ENCODE results near the genes MECP2, DNASE1L1 and F8A2.

- RRBS: 21% methylated on average over 43 of the region's 94 CpGs
Measured at GRCh38 chrX:154097413-154098241, at the start of gene MECP2. Gene MECP2, minus strand, starts transcription at chrX:154097717.

GRCh38 chrX:154354769-154355312 is 19.6 kb downstream of the FLNA start:
- RRBS: no CpG with 5 or more reads among the region's 26 CpGs

GRCh38 chrX:154361211-154361876 is 13.1 kb downstream of the FLNA start:
- RRBS: no CpG with 5 or more reads among the region's 11 CpGs

- RRBS: 86% methylated on average over 14 of the region's 41 CpGs
Measured at GRCh38 chrX:154365788-154366739, 8.4 kb downstream of the FLNA start.

DNA sequence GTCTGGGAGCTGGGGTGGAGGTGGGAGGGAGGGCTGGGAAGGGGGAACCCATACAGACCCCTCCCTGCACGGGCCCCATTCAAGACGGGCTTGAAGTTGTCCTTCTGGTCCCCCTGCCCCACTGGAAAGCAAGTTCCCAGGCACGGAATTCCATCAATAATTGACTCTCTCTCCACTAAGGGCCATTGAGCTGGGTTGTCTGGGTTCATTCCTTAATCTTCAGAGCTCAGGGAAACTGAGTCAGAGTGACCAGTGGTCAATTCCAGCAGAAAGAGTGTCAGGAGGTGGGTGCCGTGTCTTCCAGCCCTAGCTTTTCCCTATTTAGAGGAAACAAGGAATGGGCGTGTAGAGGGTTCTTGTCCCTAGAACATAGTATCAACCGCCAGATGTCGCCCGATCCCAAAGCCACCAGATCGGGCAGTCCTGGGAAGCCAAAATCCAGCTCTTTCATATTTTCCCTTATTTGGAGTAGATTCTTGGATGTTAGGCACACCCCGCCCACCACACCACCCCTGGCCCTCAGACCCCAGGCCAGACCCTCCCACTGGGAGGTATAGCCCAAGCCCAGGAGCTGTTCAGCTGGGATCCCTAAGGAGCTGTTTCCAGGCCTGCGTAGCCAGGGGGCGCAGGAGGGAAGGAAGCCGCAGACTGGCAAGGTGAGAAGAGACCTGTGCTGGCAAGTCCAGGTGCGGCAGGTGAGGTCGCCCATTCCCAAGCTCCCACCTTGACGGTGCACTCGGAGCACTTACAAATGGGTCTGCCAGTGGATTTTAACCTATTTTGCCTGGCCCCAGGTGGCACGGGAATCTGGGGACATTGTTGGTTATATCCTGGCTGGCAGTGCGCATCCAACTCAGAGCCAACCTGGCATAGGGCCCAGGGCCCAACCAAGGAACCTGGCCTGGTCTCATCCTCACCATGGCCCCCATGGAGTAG is 1.1 kb downstream of the FLNA start:
- RRBS: no CpG with 5 or more reads among the region's 19 CpGs

DNA sequence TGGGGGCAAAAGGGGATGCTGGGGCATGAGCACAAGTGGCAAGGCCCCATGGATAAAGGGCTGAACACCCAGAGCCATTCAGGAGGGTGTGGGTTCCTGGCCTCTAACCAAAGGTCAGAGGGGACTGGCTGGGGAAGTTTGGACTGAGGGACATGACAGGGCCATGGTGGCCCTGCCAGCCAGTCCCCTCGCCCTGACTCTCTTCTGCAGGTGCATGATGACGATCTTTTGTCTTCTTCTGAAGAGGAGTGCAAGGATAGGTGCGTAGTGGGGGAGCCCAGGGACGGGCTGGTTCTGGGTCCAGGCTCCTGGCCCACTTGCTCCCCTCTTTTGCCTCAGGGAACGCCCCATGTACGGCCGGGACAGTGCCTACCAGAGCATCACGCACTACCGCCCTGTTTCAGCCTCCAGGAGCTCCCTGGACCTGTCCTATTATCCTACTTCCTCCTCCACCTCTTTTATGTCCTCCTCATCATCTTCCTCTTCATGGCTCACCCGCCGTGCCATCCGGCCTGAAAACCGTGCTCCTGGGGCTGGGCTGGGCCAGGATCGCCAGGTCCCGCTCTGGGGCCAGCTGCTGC is 1.5 kb downstream of the EMD start:
- RRBS: no CpG with 5 or more reads among the region's 15 CpGs

- RRBS: 19% methylated on average over 5 of the region's 28 CpGs
Measured at GRCh38 chrX:154409094-154409893, at the start of gene DNASE1L1. Gene DNASE1L1, minus strand, starts transcription at chrX:154409254.

- RRBS: no CpG with 5 or more reads among the region's 33 CpGs
Measured at GRCh38 chrX:154441848-154443339, 1.5 kb upstream of the FAM50A start.

DNA sequence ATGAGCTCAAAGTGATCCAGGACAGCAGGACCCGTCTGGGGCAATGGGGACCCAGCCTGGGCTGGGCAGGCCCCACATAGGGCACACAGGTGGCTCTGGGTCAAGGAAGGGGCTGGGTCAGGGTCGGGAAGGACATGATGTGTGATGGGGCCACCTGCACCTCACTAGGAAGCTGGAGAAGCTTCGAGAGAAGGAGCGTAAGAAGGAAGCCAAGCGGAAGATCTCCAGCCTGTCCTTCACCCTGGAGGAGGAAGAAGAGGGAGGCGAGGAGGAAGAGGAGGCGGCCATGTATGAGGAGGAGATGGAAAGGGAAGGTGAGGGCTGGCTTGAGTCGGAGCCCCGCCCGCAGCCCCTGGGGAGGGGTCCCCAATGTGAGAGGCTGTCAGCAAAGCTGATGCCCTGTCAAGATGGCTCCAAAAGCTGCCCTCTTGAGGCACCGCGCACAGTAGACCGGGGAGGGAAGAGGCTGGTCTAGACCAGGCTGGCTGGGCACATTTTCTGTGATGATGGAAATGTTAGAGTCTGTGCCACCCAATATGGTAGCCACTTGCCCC is 2.4 kb downstream of the FAM50A start:
- RRBS: no CpG with 5 or more reads among the region's 13 CpGs

DNA sequence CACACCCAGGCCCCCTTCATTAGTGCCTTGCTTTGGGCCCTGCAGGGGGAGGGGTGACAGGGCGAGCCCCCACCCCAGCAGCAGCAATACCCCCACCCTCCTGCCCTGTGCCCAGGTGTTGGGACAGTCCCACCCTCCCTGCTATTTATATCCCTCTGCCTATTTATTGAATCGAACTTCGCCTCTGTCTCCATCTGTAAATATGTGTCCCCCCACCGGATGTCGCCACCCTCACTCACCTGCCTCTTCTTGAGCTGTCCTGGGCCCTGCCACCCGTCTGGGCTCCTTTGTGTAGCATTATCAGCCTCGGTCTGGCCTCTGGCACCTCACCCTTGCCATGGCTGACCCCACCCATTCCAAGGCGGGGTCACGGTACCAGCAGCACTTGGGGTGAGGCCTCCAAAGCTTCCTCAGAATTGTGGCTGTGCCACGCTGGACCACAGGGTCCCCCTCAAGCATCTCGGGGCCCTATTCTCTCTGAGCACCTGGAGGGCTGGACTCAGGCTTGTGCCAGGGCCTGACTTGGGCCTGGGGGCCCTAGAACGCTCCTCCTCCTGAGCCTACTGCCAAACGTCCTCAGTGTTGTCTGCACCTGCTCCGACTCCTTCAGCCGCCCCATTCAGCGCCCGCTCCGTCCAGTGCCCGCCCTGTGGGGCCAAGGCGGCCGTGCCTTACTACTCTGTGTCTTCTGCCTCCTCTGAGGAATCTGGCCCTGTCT is 6.1 kb downstream of the LAGE3 start:
- RRBS: no CpG with 5 or more reads among the region's 21 CpGs

DNA sequence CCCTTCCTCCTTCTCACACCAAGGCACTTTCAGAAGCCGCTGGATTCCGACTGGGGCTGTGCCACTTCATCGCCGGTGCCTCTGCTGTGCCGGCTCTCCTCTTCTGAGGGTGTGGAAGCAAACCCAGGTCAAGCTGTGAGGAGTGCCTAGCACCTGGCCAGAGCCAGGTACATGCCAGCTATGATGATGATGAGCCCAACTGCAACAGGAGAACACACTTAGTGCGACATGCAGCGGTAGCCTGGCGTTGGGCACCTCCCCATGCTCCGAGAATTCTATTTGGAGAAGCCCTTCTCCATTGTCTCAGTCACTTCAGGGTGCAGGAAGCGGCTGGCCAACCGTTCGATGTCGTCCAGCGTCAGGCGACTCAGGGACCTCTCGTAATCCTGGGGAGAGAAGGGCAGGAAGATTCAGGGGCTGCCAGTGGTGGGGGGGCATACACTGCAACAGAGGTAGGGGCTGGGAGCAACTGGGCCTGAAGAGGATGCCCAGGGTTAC is 1.1 kb downstream of the UBL4A start:
- RRBS: no CpG with 5 or more reads among the region's 16 CpGs

DNA sequence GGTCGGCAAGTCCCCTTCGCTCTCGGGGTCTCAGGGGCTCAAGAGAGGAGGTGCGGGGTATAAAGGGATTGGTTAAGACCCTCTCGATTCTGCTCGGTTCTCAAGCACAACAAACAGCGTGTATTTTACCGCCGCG is 183 bp downstream of the G6PD start:
- RRBS: no CpG with 5 or more reads among the region's 10 CpGs

- RRBS: no CpG with 5 or more reads among the region's 7 CpGs
Measured at GRCh38 chrX:154748921-154749839, 1.7 kb downstream of the GAB3 start.

GRCh38 chrX:154800705-154801295 is 4.5 kb downstream of the MPP1 start:
- RRBS: no CpG with 5 or more reads among the region's 5 CpGs

GRCh38 chrX:155215432-155215711 is 888 bp upstream of the VBP1 start:
- RRBS: no CpG with 5 or more reads among the region's 5 CpGs

GRCh38 chrX:155330847-155331430 is 3.5 kb downstream of the CLIC2 start:
- RRBS: no CpG with 5 or more reads among the region's 4 CpGs

DNA sequence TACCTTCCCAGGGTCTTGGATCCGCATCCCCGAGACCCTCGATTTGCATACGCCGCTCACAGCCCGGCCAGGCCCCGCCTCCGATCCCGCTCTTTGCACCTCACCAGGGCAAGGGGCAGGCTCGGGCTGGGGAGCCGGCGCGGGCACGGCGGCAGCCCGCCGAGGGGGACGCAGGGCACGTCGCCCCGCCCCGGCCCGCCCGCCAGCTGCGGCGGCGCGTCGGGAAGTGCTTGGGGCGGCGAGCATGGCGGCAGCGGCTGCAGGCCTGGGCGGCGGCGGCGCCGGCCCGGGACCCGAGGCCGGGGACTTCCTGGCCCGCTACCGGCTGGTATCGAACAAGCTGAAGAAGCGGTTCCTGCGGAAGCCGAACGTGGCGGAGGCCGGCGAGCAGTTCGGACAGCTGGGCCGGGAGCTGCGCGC is at the start of gene F8A2:
TSS of gene F8A2 (plus strand) at position 225 of the 420 bp plus-strand sequence.
- RRBS: no CpG with 5 or more reads among the region's 55 CpGs

GRCh38 chrX:155766883-155767973 is 113.9 kb upstream of the VAMP7 start:
- RRBS: 34% methylated on average over 4 of the region's 22 CpGs

All from iris pigment epithelial cell (primary cell).